CD14-positive monocyte (primary cell): ENCODE results near the gene TMSB10.

GRCh38 chr2:80293068-80293586, 11.4 kb downstream of the LRRTM1 start:
- CAGE, long polyA plus RNA = no peak

DNA sequence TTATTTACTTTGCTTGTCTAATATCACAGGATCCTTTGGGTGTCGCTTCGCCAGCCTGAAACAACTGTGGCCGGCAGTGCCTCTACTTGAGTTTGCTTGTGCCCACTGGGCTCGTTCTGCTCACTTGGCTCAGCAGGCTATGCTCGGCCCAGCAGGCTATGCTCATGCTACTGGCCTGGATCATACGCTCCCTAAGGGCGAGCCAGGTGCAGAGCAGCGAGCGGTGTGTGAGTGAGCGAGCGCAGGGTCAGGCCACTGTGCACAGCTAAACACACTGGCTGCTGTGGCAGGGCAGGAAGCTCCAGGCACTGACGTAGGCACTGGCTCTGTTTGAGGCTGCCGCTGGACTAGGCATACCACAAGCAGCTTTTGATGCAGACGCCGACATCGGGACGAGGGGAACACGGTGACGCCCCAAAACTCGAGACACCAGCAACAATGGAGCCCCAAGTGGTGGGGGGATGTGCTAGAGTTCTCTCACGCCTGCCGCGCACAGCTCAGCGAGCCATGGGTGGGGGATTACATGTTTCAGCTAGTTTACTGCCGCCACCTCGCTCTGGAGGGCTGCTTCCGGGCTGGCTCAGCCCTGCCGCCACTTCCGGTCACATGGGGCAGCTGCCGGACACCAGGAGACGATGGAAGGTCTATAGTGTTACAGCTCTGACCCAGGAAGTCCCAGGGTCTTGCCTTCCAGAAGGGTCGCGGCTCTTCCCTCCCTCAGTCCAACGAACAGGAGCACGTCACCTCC, 1176.7 kb upstream of the LRRTM1 start:
- CAGE, long polyA plus RNA = no peak

DNA sequence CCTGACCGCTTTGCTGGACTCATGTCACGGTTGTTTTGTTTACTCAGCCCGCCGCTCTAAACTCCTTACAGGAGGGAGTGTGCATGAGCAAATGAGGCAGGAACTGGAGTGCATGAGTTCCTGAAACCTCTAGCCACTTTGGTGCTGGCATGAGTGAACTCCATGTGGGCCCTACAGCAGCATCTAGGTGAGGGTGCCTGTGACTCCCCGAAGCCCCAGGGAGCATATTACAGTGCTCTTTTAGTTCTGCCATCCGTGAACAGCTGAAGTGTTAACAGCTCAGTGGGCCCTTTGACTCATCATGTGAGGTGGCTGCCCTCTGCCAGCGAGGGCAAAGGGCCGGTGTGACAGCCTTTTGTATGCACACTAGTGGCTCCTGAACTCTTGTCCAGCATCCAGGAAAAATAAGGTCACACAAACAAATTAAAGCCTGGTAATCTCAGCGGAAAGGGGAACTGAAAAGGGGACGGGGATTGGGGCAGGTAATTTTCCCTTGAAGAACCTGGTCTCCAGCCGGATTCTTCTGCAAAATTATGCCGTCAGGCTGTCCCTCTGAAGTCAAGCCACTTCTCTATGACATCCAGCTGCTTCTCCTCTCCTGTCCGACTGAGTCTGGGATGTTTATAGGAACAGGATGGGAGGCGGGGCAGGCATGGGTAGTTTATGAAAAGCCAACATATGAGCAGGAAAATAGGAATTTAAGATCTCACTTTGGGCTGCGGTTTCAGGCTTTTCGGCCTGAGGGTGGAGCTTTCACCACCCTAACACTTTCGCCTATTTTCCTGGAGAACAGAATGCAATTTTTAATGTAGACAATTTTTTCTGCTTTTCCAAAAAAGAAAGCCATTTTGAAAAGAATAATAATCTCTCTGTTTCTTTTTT, 1668.6 kb downstream of the SUCLG1 start:
- CAGE, long polyA plus RNA = no peak

- CAGE, long polyA plus RNA = no peak
Observed at GRCh38 chr2:84297132-84297461, 162.0 kb downstream of the SUCLG1 start.

GRCh38 chr2:84807141-84807529, 73.7 kb downstream of the TRABD2A start:
- CAGE, long polyA plus RNA = no peak

- CAGE, long polyA plus RNA = no peak
Observed at GRCh38 chr2:84856683-84857289, 24.1 kb downstream of the TRABD2A start.

GRCh38 chr2:84881691-84882110, 817 bp upstream of the TRABD2A start:
- CAGE, long polyA plus RNA = no peak

- CAGE, long polyA plus RNA = start-site peak on the plus strand at chr2:84905651-84905658, 455 and 895 reads in 2 replicates
Observed at GRCh38 chr2:84905082-84905956, at the start of gene TMSB10. Gene TMSB10, plus strand, starts transcription at chr2:84905656.

GRCh38 chr2:84985871-84986527, 15.0 kb downstream of the KCMF1 start:
- CAGE, long polyA plus RNA = no peak

DNA sequence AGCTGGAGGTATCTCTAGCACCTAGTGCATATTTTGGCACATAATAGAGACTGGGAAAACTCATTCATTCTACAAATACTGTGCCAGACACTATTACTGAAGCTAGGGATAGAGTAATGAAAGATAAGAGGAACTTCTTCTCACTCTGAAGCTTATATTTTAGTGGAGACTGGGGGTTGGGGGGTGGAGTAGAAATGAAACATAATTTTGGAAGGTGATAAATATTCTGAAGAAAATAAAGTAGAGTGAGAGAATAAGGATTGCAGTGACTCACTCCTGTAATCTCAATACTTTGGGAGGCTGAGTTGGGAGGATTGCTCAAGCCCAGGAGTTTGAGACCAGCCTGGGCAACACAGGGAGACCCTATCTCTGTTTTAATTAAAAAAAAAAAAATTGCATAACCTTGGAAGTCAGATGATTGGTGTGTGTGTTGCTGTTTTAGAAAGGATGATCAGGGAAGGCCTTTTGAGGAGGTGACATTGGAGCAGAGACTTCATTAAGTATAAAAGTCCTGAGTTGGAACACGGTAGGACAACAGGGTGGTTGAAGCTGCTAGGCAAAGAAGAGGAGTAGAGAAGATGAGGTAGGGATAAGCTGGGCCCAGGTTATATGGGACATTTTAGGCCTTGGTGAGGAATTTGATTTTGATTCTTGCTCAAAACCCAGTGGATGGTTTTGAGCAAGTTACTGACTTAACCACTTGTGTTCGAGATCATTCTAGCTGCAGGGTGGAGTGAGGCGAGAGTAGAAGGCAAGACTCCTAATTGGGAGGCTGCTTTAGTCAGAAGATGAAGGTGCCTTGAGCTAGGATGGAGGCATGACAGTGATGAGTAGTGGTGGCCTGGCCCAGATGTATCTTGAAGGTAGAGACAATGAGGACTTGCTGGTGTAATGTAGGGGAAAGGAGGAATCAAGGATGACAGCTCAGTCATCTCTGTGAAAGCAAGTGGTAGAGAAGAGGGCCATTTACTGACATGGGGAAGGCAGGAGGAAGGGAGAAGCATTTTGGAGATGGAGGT, 19.6 kb downstream of the KCMF1 start:
- CAGE, long polyA plus RNA = no peak

DNA sequence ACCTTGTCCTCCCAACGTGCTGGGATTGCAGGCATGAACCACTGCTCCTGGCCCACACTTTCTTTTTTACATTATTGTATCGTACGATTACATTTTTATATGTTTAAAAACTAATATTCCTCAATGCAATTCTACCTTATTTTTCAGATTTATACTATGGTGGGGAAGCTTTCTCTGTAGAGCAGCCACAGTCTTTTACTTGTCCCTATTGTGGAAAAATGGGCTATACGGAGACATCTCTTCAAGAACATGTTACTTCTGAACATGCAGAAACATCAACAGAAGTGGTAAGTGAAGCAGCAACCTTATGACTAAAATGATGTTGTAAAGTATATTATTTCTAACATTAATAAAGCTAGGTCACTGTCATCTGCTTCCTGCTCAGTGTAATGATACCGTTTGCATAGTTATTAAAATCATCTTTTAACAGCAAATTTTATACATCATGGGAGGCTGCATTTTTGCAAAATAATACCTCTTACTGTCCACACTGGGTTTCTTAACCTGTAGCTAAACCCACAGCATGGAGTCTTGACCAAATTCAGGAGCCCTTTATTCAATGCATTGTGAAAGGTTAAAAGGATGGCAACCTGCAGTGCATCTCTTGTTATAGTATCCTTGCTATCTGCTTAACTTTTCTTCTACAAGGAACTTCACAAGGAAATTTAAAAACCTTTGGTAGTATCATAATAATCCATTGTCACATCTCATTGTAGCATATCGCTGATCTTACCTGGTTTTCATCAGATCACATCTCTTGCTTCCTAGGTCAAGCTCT, 64.1 kb downstream of the KCMF1 start:
- CAGE, long polyA plus RNA = no peak

DNA sequence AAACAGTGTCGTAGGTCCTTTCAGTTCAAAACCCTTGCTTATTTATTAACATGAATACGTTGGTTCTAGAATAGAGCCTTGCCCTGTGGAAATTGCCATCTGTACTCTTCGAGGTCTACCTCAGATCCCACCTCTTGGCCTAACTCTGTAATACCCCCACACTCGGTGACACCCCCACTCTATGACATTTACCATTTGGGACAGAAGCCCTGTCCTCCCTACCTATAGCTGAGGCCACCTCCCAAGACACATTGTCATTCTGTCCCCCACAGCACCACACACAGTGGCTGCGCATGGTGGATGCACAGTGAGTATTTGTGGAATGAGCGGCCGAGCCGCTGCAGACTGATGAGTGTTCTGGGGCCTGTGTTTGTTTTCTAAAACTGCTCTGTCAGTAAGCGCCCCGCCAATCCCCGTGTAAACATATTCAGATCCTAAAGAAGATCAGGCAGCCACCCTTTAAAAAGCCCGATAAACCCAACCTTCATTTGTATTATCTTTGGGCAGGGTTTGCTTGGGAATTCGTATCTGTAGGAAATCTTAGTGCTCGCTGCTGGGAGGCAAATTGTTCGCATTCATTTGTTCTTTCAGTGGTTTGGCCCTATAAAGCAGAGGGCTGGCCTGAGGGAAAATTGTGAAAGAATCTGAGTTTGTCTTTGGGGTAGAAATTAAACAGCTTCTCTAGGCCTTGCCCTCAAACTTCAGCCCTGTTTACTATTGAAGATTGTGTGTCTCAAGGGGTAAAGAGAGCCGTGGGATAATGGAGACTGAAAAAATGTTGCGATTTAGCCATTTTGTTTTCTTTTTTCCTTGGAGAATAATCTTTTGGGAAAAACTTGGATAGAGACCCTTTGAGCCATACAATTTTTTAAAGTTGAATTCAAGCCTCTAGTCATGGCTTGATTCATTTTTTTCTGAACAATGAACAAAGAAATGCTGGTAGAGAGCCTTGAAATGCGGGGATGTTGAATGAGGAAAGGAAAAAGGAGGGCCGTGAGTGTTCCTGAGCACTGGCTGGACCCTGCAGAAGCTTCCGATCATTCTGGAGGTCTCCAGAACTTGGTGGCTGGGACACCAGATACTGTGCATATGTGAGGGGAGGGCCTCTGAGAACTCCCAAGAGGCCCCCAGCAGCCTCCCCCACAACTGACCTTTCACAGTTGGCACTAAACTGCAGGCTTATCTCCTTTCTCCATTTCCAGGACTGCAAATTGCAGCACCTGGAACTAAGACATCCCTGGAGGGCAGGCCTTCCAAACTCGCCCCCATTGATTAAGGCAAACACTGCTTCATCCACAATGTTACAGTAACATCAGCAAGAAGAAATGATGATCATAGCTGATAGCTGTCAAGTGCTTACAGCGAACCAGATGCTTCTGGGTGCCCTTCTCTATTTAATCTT, 68.4 kb downstream of the TGOLN2 start:
- CAGE, long polyA plus RNA = no peak

GRCh38 chr2:85308843-85309517, 18.8 kb downstream of the TGOLN2 start:
- CAGE, long polyA plus RNA = no peak

GRCh38 chr2:85320221-85320869, 7.4 kb downstream of the TGOLN2 start:
- CAGE, long polyA plus RNA = no peak

- CAGE, long polyA plus RNA = no peak
Observed at GRCh38 chr2:85369459-85370012, 15.0 kb downstream of the ELMOD3 start.

- CAGE, long polyA plus RNA = no peak
Observed at GRCh38 chr2:85433079-85434442, 15.0 kb downstream of the SH2D6 start.

GRCh38 chr2:85438741-85439136, 20.2 kb downstream of the SH2D6 start:
- CAGE, long polyA plus RNA = no peak

GRCh38 chr2:85457988-85458644, 39.6 kb downstream of the SH2D6 start:
- CAGE, long polyA plus RNA = no peak

GRCh38 chr2:85468243-85469078, 49.9 kb downstream of the SH2D6 start:
- CAGE, long polyA plus RNA = no peak

DNA sequence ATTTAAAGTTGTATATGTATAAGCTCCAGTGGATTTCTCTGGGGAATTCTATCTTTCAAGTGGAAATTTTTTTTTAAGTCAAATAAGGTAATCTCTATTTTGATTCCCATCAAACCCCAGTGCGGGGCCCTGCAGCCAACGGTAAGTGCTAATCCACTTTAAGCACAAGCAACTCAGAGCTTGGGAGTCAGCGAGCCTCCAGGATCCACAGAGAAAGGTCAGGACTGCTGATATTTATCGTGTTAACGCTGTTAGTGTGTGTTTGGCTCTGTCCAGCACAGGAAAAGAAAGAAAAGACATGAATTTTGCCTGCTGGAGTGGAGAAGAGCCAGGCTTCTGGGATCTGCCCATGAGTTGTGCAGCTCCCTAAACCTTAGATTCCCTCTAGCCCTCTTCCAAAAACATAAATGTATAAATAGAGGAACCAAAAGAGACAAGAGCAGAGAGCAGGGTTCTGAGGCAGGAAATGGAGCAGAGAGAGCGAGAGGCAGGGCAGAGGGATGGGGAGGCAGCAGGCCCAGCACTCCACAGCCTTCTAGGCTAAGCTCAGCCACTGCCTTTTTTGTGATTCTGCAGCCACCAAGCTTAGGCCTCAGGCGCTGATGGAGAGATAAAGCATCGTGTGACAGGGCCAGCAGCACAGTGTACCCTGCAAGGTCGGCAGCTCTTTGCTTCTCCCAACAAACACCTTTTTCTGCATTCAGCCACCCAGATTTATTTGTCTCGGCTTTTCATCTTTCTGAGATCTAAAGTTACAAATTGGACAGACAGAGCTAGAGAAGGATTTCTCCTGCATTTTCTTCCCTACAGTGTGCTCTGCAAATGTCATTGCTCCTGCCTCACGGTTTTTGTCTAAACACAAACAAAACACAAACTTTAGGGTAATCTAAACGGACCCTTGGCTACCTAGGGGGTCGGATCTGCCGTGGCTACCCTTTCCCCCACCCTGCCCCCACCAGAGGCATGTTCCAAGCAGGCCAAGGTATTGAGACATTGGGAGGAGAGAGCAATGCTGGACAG, 14.5 kb upstream of the MAT2A start:
- CAGE, long polyA plus RNA = no peak